ENCODE data around the gene CREM.

- PRO-cap, result no peak
- RAMPAGE, long total RNA, result no peak
Observed at GRCh38 chr10:33249639-33249957, 84.9 kb downstream of the NRP1 start.

- PRO-cap, result no peak
- RAMPAGE, long total RNA, result no peak
Observed at GRCh38 chr10:33276957-33277661, 57.4 kb downstream of the NRP1 start.

DNA sequence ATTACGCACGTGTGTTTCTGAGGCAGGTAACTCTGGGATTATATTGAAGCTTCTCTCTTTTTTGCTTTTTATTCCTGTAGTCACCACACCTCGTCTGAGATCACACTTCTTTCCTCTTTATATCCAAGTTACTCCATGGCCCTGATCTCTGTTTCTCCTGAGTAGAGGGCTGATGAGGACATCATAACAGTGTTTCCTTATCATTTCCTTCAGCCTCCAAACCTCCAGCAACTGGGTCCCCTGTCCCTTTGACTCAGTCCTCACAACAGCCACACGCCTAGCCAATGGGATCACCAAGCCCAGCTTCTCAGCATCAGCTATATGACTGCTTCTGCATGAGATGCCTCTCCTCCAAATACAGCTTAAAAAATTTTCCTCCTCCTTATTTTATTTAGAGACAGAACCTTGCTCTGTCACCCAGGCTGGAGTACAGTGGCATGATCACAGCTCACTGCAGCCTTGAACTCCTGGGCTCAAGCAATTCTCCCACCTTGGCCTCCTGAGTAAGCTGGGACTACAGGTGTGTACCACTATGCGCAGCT, 586.2 kb downstream of the PARD3 start:
- PRO-cap, result no peak
- RAMPAGE, long total RNA, result start-site peak on the minus strand centred at position 271 of the sequence, 49 bp wide, 25 reads

DNA sequence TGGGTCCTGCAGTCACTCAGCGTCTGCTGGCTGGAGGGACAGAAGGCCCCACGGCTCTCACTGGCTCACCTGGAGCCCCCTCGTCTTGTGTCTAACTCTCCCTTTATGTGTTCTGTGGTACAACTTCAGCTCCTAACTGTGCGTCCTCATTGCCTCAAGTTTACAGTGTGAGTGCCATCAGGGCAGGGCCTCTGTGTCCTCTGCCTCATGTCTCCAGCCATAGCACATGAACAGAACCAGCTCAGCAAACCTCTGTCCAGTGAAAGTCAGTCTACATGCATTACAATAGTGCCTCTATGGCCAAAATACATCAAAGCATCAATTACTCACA, 172.0 kb downstream of the PARD3 start:
- PRO-cap, result no peak
- RAMPAGE, long total RNA, result no peak

DNA sequence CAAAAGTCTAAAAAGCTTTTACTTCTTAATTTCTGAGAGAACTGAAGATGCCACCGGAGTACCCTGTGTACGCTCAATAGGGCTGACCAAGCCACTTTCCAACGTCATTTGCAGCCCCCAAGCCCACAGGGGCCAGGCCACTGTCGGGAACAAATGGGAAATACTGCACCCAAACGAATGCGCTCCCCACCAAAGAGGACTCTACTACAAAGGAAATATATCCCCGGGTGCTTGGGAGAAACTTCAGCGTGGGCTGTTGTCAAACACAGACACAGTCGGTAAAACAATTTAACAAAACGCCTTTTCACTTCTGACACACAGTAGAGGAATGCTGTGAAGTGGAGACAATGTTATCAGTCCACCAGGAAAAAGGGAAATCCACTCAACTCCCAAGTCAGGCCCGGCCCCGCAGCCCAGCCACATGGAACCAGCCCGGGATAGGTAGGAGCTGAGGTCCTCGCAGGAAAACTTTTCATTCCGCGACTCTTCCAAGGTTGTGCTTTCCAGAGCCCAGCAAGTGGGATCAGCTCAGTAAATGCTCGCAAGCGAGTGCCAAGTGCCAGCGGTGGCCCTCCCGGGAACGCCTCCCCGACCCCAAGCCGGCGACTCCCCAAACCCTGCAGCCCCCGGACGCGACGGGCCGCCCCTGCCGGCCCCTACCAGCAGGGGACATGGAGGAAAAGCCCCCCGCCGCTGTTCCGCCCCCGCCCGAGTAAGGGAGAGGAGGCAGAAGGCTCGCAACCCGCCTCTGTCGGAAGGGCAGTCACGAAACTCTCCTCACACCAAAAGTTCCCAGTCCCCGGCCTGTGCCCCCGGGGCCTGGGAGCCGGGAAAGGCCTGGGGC, 1.2 kb downstream of the PARD3 start:
- PRO-cap, result unidirectional peak, plus-strand start at position 316 of the sequence; unidirectional peak, plus-strand start at position 381 of the sequence
- RAMPAGE, long total RNA, result start-site peak on the minus strand centred at position 153 of the sequence, 38 bp wide, 21 reads

GRCh38 chr10:35087535-35088354, 2.4 kb downstream of the CUL2 start:
- PRO-cap, result no peak
- RAMPAGE, long total RNA, result no peak

- PRO-cap, result bidirectional peak, plus-strand start at chr10:35126846, minus-strand start at chr10:35126656; bidirectional peak, plus-strand start at chr10:35127227, minus-strand start at chr10:35127006
- RAMPAGE, long total RNA, result start-site peak on the plus strand at chr10:35126822-35126867, 13 reads; start-site peak on the plus strand at chr10:35126956-35126971, 49 reads; start-site peak on the plus strand at chr10:35127043-35127096, 72 reads
Observed at GRCh38 chr10:35126174-35127362, at the start of gene CREM. TSS of gene CREM (plus strand) at chr10:35126846.

GRCh38 chr10:35165157-35165649, 38.6 kb downstream of the CREM start:
- PRO-cap, result no peak
- RAMPAGE, long total RNA, result no peak

DNA sequence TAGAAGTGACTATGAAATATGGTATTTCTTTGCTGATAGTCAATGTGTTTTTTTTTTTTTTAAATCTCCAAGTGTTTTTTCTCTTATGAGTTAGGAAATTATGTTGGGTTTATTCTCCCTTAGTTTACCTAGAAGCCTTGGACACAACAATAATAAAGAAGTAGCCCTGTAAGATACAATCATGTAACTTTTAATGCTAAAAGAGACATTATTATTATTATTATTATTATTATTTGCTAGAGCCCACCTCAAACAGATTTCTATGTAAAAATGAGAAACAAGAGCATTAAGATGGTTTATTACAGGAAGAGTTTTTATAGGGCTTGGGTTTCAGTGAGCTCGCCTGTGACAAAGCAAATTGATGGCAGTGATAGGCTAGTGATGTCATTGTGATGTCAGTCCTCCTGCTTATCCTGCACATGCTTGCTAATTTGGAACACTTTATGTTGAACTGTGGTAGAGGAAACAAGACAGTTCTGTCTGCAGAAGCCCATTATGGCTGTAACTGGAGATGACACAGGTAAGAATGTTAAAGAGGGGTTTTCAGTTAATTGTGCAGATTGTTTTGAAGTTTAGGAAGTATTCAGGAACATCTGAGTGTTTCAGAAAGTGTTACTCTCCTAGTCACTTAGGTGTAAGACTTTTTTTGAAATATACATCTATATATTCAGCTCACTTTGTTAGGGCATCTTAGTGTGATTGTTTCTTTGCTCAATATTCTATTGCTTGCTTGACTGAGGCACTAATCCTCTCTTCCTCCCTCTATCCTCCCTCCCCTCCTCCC, 68.2 kb downstream of the CREM start:
- PRO-cap, result unidirectional peak, plus-strand start at position 439 of the sequence
- RAMPAGE, long total RNA, result start-site peak on the plus strand centred at position 444 of the sequence, 67 bp wide, 24 reads

DNA sequence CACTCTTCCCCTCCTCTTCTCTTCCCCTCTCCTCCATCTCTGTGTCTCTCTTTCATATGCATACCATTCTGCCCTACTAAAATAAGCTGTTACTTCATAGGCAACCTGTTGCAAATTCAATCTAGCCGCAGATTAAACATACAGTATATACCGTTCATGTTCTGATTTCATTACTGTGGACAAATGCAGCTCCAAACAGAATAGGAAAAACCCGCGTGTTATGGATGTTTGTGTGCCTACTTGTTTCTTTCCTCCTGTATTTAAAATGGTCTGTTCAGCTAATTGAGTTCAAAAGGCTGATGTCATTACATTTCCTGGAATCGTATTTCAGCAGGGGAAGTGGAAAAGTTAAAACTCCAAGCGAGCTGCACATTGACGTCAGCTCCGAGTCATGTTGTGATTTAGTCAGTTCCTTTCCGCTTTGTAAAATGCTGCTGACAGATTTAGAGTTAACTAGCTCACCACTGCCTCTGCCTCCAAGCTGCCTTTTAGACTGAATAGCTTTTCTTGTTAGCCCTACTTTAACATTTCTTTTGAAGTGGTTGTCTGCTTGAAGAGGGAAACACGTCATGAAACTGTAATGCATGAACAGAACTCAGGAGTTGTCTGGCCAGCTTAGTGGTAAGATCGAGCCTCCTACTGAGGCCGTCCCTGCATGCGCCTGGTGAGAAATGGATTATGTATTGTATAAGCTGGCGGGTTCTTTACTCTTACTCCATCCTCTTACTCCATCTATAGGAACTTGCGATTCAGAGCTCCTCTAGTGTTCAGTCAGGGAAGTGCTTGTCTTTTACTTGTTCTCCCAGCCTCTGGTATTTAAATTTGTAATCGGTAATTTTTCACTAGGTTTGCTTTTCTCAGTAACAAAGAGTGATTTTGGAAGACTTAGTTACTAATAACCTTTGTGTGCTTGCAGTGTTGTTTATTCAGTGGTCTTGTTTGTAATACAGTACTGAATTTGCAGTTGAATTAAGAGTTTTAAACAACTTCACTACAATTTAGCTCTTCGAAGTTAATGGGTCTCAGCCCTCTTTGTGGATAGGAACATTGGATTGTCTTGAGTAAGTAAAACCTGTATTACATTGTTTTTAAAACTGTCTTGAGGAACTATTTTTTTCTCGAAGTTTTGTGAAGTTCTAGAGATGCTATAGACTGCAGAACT, 69.2 kb downstream of the CREM start:
- PRO-cap, result bidirectional peak, plus-strand start at position 426 of the sequence, minus-strand start at position 262 of the sequence; bidirectional peak, plus-strand start at position 598 of the sequence, minus-strand start at position 495 of the sequence; bidirectional peak, plus-strand start at position 613 of the sequence, minus-strand start at position 672 of the sequence
- RAMPAGE, long total RNA, result start-site peak on the plus strand centred at position 482 of the sequence, 52 bp wide, 17 reads

DNA sequence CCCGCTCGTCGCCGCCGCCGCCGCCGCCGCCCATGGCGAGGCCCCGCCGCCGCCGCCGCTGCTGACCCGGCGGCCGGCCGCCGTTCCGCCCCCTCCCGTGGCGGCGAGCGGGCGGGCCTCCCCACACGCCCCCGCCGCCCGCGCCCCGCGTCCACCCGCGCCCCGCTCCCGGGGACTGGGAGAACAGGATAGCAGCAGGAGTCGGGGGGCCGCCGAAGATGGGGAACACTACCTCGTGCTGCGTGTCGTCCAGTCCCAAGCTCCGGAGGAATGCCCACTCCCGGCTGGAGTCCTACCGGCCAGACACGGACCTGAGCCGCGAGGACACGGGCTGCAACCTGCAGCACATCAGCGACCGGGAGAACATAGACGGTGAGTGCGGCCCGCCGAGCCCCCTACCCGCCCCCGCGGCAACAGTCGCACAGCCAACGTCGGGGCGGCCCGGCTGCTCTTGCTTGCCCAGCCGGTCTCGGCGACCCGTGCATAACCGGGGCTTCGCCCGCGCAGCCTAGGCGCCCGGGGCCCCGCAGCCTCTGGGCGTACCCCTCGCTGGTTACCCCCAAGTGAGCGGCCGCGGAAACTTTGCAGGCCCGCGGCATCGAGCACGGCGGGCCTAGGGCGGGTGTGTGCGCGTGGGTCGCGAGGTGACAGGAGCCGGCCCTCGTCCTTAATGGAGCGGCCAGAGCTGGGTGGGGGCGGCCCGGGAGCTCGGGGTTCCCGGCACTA, 690 bp downstream of the CCNY start:
- PRO-cap, result unidirectional peak, minus-strand start at position 60 of the sequence; unidirectional peak, minus-strand start at position 272 of the sequence
- RAMPAGE, long total RNA, result no peak

- PRO-cap, result no peak
- RAMPAGE, long total RNA, result no peak
Observed at GRCh38 chr10:35375240-35376110, 39.2 kb downstream of the CCNY start.

- PRO-cap, result no peak
- RAMPAGE, long total RNA, result no peak
Observed at GRCh38 chr10:35408485-35409661, 72.6 kb downstream of the CCNY start.

DNA sequence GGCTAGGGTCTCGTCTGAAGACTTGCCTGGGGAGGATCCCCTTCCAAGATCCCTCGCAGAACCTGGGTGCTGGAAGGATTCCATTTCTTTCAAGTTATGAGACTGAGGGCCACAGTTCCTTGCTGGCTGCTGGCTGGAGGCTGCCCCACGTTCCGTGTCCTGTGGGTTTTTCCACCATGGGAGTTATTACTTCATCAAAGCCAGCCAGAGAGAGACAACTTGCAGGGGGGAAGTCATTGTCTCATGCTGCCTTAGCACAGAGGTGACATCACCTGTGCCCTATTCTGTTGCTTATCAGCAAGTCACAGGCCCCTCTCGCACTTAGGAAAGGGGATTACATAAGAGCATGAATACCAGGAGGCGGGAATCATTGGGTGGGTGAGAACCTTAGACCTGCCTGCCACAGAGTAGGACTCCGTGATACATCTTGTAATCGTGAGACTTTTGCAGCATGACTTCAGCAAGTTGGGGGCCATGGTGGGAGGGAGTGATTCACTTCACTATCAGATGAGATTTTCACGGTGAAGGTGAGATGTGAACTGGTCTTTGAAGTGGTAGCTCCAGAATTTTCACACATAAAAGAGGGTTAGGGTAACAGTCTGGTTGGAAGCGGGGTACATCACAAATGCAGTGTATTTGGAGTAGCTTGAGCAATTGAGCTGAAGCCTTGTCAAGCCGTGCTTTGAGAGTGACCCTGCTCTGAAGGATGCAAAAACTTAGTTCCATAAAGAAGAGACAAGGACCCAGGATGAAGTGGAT, 78.1 kb downstream of the CCNY start:
- PRO-cap, result no peak
- RAMPAGE, long total RNA, result no peak

- PRO-cap, result no peak
- RAMPAGE, long total RNA, result no peak
Observed at GRCh38 chr10:35428078-35428722, 91.9 kb downstream of the CCNY start.

DNA sequence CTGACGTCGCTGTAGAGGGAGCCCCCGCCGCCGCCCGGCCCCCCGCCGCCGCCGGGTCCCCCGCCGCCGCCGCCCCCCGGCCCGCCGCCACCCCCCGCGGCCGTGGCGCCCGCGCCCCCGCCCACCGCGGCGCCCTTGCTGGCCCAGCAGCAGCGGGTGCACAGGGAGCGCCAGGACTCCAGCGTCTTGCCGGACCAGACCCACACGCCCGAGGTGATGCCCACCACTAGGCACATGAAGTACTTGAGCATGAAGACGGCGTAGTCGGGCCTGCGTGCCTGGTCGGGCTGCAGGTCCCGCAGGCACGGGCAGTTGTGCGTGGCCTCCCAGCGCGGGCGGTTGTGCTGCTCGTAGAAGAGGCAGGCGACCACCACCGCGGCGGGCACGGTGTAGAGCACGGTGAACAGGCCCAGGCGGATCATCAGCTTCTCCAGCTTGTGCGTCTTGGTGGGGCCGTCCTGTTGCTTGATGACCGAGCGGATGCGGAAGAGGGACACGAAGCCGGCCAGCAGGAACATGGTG, 2.6 kb downstream of the FZD8 start:
- PRO-cap, result no peak
- RAMPAGE, long total RNA, result no peak

DNA sequence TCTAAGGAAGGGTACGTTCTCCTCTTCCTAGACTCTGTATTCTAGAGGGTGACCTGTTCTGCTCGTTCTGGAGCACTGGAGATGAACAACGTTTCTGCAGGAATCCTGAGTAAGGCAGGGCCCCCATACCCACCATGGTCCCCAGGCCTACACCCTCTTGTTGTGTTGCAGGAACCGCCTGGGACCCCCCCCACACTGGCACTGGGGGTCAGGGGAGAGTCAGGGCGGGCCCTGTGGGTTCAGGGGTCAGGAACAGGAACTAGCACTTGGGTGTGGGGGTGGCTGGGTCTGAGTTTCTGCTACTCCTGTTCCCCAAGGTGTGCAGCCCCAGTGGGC, 129.1 kb downstream of the ZNF248 start:
- PRO-cap, result unidirectional peak, minus-strand start at position 185 of the sequence
- RAMPAGE, long total RNA, result no peak

DNA sequence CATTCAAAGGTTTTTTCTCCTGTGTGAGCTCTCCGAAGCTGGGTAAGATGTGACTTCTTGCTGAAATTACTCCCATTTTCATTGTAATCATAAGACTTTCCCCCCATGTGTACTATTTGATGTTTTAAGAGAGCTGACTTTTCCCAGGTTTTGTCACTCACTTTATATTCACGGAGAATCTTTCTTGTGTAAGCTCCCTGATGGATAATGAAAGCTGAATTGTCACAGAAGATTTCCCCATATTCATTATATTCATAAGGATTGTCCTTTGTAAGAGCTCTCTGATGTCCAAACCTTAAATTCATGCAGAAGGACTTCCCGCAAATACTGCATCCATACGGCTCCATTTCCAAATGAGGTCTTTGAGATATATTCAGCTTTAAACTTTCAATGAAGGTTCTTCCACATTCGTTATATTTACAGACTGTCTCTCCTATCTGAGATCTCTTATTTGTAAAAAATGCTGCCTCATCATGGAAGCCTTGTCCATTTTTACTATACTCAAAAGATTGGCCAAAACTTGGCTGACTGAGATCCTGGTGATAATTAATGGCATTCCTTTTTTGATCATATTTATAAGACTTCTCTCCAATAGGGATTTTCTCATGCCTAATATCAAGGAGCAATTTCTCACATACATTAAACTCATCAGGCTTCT, 25.1 kb downstream of the ZNF248 start:
- PRO-cap, result no peak
- RAMPAGE, long total RNA, result no peak

GRCh38 chr10:38016743-38017159, 6.3 kb downstream of the ZNF33A start:
- PRO-cap, result no peak
- RAMPAGE, long total RNA, result no peak

DNA sequence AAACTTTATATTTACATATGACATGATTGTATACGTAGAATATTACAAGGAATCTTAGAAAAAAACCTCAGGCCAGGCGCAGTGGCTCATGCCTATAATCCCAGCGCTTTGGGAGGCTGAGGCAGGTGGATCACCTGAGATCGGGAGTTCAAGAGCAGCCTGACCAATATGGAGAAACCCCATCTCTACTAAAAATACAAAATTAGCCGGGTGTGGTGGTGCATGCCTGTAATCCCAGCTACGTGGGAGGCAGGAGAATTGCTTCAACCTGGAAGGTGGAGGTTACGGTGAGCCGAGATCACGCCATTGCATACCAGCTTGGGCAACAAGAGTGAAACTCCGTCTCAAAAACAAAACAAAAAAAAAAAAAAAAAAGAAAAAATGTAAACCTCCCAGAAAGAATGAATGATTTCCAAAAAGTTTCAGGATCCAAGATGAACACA, 13.4 kb downstream of the ZNF33A start:
- PRO-cap, result no peak
- RAMPAGE, long total RNA, result no peak